ENCODE measurements around a stretch of chr6.

DNA sequence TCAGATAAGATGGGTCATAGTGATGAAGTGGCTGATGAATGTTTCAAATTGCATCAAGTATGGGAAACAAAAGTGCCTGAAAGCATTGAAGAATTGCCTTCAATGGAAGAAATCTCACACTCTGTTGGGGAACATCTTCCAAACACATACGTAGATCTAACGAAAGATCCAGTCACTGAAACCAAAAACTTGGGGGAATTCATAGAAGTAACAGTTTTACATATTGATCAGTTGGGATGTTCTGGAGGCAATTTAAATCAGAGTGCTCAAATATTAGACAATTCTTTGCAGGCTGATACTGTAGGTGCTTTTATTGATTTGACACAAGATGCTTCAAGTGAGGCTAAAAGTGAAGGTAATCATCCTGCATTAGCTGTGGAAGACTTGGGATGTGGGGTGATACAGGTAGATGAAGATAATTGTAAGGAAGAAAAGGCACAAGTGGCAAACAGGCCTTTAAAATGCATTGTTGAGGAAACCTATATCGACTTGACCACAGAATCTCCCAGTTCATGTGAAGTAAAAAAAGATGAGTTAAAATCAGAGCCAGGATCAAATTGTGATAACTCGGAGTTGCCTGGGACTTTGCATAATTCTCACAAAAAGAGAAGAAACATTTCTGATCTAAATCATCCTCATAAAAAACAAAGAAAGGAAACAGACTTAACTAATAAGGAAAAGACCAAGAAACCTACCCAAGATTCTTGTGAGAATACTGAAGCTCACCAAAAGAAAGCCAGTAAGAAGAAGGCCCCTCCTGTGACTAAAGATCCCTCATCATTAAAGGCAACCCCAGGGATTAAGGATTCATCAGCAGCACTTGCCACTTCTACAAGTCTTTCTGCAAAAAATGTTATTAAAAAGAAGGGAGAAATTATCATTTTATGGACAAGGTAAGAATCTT lies 25.8 kb upstream of the GJA10 start:
- PRO-cap = no peak
- RAMPAGE, long total RNA = no peak

- PRO-cap = no peak
- RAMPAGE, long total RNA = no peak
Measured at GRCh38 chr6:90110972-90111365, 185.7 kb downstream of the BACH2 start.

DNA sequence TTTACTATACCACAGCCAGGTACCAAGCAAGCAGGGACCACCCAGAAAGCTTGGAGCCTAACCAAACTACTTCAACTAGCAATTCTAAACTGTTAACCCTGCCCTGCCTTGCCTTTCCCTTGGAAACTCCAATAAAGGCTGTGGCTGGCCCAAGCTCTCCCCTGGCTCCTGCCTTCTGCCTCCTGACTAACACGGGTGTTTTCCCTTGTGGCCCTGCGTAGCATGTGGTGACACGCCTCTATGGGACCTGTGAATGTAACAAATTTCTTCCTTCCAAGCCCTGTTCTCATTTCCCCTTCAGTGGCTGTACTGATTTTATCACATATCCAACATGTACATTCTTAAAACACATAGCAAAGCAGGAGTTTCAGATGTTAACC lies 120.8 kb downstream of the BACH2 start:
- PRO-cap = no peak
- RAMPAGE, long total RNA = no peak

GRCh38 chr6:90186959-90188234 lies 109.2 kb downstream of the BACH2 start:
- PRO-cap = no peak
- RAMPAGE, long total RNA = no peak

- PRO-cap = no peak
- RAMPAGE, long total RNA = no peak
Measured at GRCh38 chr6:90267149-90267773, 29.4 kb downstream of the BACH2 start.

- PRO-cap = no peak
- RAMPAGE, long total RNA = no peak
Measured at GRCh38 chr6:90271654-90272649, 24.7 kb downstream of the BACH2 start.

DNA sequence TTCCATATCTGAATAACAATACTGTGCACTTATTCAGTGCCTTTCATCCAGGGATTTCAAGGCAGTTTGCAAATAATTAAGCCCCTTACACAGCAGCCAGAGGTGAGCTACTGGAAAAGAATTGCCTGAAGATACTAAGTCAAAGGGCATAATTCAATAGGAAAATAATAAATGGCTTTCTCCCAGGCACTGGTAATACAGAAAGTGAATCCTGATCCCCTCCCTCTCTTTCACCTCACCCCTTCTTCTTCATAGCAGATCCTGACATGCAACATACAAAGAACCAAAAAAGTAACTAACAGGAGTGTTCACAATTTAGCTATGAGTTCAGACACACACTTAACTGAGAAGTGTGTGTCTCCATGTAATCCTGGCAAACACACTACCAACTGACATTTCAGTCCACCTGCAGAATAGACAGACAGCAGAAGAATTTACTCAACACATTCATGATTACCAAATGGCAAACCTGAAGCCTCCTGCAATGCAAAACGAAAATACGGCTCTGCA lies 2.8 kb downstream of the BACH2 start:
- PRO-cap = no peak
- RAMPAGE, long total RNA = no peak

DNA sequence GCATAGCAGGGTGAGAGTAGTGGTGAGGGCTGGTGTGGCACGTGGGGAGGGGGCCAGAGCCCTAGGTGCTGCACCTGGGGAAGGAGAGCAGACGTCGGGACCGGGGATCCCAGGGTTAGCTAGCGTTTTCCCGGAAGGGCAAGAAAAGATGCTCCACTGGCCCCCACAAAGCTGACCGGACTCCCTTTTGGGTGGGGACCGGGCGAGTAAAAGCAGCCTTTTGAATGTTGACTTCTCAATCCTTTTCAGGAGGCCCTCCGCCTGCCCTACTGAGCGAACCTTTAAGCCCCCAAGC lies 540 bp upstream of the BACH2 start:
- PRO-cap = no peak
- RAMPAGE, long total RNA = no peak

DNA sequence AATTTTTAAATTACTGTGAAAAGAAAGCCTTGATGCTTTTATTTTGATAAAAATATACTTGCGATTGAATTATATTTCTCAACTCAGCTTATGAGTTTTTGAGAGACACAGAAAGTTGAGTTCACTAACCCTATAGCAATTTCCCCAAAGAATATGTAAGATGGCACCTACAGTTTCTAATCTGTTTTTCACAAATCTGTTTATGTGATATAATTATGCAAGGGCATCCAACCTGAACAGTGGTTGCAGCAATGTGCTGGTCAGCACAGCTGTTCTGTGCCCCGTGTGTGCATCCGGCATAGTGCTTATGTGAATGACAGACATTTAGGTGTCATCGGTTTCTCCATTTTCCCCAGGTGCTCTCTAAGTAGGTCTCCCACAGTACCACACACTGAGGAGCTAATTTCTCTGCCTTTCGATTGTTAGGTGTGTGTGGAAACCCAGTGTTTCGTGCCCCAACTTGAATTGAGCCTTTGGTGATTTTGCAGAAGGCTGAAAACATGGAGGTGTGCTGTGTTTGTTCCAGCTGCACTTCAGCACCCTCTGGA lies 7.7 kb upstream of the BACH2 start:
- PRO-cap = no peak
- RAMPAGE, long total RNA = no peak

DNA sequence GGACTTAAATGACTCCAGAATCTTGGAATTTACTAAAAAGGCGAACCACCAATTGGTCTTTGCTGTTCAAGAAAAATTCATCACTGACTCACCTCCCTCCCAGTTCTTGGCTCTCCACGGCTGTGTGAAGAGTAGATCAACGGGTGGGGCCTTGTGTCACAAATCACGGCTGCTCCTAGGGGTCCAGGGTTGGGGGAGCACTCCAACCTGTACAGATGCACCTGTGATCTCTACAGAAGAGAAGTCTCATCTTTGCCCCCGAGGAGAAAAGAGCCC lies 79.5 kb upstream of the BACH2 start:
- PRO-cap = no peak
- RAMPAGE, long total RNA = no peak

GRCh38 chr6:90397867-90398385 lies 101.3 kb upstream of the BACH2 start:
- PRO-cap = no peak
- RAMPAGE, long total RNA = no peak

DNA sequence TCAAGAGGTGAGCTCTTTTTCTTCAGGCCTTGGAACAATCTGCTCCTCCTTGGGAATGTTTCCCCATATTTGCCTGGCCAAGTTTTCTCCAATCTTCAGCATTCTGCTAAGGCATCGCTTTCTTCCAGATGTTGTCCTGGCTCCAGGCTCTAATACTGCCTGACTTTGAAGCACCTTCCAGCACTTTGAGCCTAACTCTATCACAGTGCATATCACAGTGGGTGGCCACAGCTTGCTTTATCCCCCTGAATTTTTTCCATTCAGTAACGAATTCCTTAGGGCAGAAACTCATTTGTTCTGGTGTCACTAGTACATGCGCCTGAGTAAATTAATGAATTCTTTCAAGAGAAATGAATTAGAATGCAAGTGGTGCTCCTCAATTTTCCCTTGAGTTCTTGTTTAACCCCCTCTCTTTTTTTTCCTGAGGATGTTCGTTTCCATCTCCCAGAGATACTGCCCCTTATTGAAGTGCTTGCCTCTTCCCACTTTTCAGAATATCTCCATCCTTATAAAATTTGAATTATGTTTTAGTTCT lies 92.4 kb downstream of the MAP3K7 start:
- PRO-cap = no peak
- RAMPAGE, long total RNA = no peak

DNA sequence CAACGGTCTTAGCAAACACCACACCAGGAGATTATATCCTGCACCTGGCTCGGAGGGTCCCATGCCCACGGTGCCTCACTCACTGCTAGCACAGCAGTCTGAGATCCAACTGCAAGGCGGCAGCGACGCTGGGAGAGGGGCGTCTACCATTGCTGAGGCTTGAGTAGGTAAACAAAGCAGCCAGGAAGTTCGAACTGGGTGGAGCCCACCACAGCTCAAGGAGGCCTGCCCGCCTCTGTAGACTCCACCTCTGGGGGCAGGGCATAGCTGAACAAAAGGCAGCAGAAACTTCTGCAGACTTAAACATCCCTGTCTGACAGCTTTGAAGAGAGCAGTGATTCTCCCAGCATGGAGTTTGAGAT lies 24.5 kb downstream of the MAP3K7 start:
- PRO-cap = no peak
- RAMPAGE, long total RNA = no peak

DNA sequence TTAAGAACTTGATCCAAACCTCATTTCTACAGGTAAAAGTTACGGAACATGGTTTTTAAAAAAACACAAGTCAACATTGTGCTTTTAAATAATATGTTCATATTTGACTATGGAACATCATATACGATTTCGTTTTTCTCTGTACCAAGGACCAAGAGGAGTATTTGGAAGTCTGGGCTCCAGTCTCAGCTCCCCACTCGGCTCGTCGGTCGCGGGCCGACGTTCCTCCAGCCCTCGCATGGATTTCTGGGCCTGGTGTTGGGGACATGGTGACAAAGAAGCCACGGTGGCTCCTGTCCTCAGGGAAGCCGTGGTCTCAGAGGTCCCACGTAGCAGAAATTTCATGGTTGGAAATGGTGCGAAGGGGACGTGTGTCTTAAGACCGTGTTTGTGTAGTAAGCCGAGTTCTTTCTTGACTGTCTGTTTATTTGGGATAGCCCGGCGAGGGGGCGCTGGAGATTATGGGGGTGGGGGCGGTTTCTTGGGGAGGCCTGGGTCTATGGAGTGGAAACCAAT lies 23.3 kb upstream of the MAP3K7 start:
- PRO-cap = no peak
- RAMPAGE, long total RNA = no peak

GRCh38 chr6:90701242-90701700 lies 114.4 kb upstream of the MAP3K7 start:
- PRO-cap = no peak
- RAMPAGE, long total RNA = no peak

- PRO-cap = no peak
- RAMPAGE, long total RNA = no peak
Measured at GRCh38 chr6:92100437-92100819, 1318.9 kb downstream of the EPHA7 start.

GRCh38 chr6:93636909-93637775 lies 217.8 kb upstream of the EPHA7 start:
- PRO-cap = no peak
- RAMPAGE, long total RNA = no peak

- PRO-cap = no peak
- RAMPAGE, long total RNA = no peak
Measured at GRCh38 chr6:93834804-93835599, 415.6 kb upstream of the EPHA7 start.

DNA sequence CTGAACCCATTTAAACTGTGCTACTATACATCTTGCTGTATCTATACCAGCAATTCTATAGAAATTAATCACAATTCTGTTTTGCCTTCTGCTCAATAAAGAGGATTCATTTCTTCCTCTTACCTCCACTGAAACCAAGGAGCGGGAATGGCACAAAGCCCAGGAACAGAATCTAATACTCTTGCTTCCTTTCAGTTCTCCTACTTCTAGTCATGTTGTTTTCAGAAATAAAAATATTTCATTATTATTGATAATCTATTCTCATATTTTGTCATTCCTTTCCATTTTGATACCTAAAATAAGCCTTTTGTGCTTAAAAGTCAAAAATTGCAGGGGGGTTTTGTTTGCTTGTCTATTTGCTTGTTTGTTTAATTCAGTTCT lies 575.6 kb upstream of the EPHA7 start:
- PRO-cap = no peak
- RAMPAGE, long total RNA = no peak

- PRO-cap = no peak
- RAMPAGE, long total RNA = no peak
Measured at GRCh38 chr6:95576316-95576638, 1.1 kb upstream of the MANEA start.

Data from spinal cord (tissue), 3 donors.